GM19239 (cell line): ENCODE data around the genes ACAN and RHCG.

- RRBS, result no CpG with 5 or more reads among the region's 2 CpGs
Observed at GRCh38 chr15:88635123-88635478, 3.7 kb upstream of the ISG20 start.

- RRBS, result no CpG with 5 or more reads among the region's 6 CpGs
Observed at GRCh38 chr15:88645484-88646284, 6.9 kb downstream of the ISG20 start.

DNA sequence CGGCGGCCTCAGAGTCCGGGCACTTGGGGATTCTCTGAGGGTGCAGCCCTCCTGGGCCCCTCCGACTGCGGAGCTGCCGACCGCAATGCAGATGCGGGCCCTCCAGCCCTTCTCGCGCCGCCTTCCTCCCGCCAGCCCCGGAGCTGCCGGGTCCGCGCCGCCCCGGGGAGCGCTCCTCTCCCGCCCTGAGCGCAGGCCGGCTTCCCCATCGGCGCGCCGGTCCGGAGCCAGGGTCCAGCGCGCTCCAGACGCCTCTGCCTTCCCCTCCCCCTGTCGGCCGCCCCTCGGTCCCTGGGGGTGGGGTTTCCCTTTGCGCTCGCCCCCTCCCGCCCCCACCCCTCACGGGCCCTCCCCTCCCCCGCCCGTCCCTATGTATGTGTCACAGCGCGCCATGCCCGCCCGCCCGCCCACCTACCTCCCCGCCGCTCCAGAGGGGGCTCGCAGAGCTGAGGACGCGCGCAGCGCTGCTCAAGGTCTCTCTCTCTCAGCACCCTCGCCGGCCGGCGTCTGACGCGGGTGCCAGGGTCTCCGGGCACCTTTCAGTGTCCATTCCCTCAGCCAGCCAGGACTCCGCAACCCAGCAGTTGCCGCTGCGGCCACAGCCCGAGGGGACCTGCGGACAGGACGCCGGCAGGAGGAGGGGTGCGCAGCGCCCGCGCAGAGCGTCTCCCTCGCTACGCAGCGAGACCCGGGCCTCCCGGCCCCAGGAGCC lies at the start of gene ACAN:
Gene ACAN (plus strand): TSS at position 402 of the 712 bp plus-strand sequence.
- RRBS, result 11% methylated on average over 17 of the region's 75 CpGs

DNA sequence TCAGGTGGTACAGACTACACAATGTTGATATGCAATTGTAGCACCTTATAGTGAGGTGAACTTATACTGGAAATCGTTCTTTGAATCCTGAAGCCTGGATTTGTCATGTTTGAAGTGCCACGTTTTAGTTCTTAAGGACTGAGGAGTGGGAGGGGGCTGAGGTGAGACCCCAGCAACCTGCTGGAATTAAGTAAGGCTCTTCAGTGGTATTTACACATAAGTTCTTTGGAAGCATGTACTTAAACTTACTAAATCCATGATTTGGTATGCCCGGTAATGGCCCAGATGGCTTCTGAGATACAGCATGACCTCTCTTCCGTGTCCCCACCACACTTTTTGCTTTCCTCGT lies 7.1 kb downstream of the ABHD2 start:
- RRBS, result no CpG with 5 or more reads among the region's 5 CpGs

GRCh38 chr15:89132613-89133617 lies 44.7 kb downstream of the ABHD2 start:
- RRBS, result no CpG with 5 or more reads among the region's 9 CpGs

- RRBS, result no CpG with 5 or more reads among the region's 12 CpGs
Observed at GRCh38 chr15:89136511-89137410, 48.5 kb downstream of the ABHD2 start.

DNA sequence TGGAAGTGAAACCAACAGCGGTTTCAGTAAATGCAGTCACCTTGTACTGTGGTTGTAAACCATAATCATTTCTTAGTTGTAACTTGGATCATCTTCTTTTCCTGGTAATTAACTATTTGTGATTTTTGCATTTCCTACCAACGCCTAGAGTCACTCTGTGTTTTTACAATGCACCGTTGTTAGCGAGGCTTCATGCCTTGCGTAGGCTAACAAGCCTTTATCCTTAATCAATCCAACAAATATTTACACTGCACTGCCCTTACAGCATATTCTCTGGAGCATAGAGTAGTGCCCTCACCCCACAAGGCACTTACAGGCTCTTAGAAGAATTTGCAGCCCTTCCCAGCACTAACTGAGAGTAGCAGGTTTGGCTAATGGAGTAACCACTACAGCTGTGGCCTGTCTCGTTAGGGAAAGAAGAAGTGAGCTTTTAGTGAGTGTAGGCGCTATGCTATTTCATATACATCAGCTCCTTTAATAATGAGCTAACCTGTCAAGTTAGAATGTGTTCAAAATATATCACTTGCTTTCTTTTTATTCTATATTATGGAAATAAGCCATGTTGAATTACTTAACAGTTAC lies 62.7 kb downstream of the ABHD2 start:
- RRBS, result no CpG with 5 or more reads among the region's 7 CpGs

DNA sequence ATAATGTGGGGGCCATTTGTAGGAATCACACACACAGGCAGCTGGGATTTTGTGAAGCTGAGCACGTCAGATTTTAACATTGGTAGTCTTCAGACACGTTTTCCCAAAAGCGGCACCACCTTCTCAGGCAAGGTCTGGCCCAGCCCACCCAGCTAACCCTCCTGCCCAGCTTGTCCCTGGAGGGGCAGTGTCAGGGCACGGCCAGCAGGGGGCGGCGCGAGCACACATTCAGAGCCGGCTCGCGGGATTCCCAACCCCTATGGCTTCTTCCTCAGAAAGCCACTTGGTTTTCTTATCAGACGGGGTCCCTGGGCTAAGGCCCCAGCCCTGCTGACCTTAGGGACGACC lies 14.6 kb downstream of the RLBP1 start:
- RRBS, result no CpG with 5 or more reads among the region's 12 CpGs

DNA sequence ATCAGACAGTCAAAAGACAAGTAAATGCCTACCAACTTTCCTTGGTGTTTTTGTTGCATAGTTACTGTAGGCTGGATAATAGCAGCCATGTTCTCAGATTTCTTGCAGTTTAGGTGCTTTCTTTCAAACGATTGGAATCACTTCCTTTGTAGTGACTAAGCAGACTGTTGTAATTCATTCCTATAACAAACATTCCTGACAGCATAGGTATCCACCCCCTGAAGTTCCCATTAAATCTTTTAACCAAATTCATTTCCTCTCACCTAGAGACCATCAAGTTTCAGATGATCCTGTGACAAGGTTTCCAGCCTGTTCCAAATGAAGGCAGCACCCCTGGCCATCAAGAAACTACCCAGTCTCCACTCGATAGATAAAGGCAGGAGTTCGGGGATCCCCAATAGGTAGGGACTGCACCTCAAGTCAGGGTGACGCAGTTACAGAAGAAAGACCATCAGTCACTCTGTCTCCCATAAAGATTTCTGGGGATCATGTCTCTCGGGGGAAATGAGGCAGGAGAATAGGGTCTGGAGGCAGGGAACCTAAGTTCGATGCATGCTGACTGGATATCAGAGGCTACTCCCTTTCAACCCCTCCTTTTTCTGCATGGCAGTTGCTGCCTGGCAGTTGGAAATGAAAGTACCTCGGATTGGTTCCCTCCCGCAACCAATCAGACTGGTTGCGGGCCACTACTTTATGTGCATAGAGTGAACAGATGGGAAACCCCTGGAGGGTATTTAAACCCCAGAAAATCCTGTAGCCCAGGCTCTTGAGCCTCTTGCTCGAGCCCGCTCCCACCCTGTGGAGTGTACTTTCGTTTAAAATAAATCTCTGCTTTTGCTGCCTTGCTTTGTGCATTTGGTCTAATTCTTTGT lies 27.3 kb downstream of the RHCG start:
- RRBS, result no CpG with 5 or more reads among the region's 12 CpGs

GRCh38 chr15:89496159-89497218 lies at the start of gene RHCG:
Gene RHCG (minus strand): TSS chr15:89496583.
- RRBS, result 10% methylated on average over 16 of the region's 56 CpGs

DNA sequence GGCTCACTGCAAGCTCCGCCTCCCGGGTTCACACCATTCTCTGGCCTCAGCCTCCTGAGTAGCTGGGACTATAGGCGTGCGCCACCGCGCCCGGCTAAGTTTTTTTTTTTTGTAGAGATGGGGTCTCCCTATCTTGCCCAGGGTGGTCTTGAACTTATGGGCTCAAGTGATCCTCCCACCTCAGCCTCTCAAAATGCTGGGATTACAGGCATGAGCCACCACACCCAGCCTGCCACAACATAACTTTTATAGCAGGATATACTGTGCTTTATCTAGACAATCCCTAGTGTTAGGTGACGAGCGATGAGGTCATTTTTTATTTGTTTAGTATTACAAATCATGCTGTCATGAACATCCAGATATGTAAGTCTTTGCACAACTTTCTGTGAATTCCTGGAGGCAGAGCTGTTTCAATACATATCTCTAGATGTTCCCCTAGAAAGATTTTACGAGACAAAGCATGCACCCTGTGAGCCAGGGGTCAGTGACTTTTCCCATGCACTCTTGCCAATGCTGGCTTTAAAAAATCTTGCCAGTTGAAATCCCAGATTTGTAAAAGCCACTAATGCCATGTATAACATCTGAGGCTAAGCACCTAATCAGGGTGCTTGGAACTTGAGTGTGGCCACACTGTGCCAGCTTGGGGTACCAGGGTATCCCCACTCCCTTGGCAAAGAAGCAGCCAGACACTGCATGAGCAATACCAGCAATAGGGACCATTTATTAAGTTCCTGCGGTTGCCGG lies 1.9 kb upstream of the RHCG start:
- RRBS, result no CpG with 5 or more reads among the region's 12 CpGs

GRCh38 chr15:89662977-89663524 lies 7.8 kb upstream of the KIF7 start:
- RRBS, result no CpG with 5 or more reads among the region's 9 CpGs

DNA sequence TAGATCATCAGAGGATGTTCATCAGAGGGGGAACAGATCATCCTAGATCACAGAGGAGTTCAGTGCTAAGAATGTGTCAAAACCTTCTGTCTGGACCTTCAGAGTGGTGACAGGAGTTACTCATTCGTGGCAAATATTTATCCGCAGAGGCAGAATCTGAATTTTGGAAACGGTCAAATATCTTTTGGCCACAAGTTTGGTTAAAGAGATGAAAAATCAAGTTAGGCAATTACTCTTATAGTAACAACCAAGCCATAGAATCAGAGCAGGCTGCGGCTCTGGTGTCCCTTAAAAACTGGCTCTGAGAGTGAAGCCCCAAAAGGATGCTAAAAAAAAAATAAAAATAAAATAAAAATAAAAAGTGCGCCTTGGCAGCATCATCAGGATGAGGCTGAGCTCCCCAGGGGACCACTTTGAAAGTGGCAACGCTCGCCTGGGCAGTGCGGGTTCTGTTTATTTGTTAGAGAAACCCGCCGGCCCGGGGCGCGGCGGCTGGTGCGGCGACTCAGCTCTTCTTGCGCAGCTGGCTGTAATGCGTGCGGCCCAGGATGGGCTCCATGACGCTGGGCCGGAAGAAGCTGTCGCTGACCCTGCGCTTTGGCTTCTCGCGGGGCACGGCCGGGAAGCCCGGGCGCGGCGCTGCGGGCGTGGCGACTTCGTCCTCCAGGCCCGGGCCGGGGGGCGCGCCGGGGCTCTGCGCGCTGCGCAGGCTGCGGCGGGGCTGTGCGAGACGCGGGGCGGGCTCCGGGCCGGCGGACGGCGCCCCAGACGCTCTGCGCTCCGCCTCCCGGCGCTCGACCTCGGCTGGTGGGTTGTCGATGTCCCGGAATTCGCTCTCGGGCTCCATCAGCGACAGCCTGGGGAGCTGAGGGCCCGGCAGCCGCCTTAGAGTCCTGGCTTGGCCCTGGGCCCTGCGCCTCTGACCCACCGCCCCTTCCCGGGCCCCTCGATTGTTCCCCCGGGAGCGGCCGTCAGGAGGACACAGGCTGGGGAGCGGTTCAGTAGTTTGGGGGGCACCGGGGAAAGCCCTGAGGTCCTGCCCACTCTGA lies 10.1 kb upstream of the KIF7 start:
- RRBS, result 4% methylated on average over 58 of the region's 77 CpGs

GRCh38 chr15:89667570-89667927 lies 11.6 kb downstream of the PLIN1 start:
- RRBS, result no CpG with 5 or more reads among the region's 11 CpGs

GRCh38 chr15:89874873-89875340 lies 18.9 kb downstream of the AP3S2 start:
- RRBS, result no CpG with 5 or more reads among the region's 8 CpGs

GRCh38 chr15:89974381-89974980 lies 26.6 kb upstream of the ZNF710 start:
- RRBS, result no CpG with 5 or more reads among the region's 7 CpGs

DNA sequence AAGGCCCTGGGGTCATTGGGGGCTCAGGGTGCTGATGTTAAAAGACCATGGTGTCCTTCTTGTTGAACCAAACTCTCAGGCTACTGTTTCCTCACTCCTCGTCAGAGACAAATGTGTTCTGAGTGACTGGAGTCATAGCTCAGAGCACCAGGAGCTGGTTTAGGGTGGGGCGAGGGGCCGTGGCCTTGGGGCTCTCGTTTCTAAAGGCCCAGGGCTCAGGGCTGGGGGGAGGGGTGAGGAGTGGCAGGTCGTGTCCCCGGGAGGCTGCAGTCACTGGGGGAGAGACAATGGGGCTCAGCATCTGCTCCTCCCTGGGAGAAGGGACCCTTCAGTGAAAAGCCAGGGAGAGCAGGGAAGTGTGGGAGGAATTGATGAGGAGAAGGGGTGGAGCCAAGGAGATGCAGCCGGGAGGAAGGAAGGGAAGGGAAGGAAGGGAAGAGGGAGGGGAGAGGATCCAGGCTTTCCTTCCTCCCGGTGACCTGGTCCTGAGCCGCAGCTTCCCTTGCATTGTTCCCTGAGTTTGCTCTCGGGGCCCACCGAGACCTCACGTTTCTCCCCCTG lies 1.5 kb upstream of the ZNF710 start:
- RRBS, result 78% methylated on average over 2 of the region's 12 CpGs

GRCh38 chr15:90035467-90035894 lies 34.4 kb downstream of the ZNF710 start:
- RRBS, result 80% methylated on average over 1 of the region's 12 CpGs

- RRBS, result no CpG with 5 or more reads among the region's 11 CpGs
Observed at GRCh38 chr15:90035895-90036288, 34.8 kb downstream of the ZNF710 start.

DNA sequence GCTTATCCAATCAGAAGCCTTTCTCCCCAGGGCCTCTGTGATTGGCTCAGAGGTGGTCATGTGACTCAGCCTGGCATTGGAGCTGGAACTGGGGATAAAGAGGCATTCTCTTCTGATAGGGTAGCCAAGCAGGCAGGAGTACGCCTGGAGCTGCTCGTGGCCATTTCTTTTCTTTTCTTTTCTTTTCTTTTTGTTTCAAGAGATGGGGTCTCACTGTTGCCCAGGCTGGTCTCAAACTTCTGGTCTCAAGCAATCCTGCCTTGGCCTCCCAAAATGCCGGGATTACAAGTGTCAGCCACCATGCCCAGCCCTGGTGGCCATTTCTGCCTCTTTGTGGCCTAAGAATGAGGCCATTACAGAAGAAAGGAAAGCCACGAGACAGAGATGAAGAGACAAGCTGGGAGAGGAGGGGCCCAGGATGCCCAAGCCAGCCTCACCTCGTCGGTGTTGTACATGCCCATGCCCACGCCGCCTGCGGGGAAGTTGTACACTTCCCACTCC lies 14.3 kb downstream of the IDH2 start:
- RRBS, result no CpG with 5 or more reads among the region's 9 CpGs